SP-49 (cell line): ENCODE results near the gene MED6.

GRCh38 chr14:68889659-68890031 lies 89.5 kb downstream of the ACTN1 start:
- PRO-cap: no peak

- PRO-cap: no peak
These were observed 54.7 kb downstream of the ACTN1 start for GRCh38 chr14:68924224-68924964.

- PRO-cap: no peak
These were observed 1.4 kb downstream of the ACTN1 start for GRCh38 chr14:68977375-68978465.

DNA sequence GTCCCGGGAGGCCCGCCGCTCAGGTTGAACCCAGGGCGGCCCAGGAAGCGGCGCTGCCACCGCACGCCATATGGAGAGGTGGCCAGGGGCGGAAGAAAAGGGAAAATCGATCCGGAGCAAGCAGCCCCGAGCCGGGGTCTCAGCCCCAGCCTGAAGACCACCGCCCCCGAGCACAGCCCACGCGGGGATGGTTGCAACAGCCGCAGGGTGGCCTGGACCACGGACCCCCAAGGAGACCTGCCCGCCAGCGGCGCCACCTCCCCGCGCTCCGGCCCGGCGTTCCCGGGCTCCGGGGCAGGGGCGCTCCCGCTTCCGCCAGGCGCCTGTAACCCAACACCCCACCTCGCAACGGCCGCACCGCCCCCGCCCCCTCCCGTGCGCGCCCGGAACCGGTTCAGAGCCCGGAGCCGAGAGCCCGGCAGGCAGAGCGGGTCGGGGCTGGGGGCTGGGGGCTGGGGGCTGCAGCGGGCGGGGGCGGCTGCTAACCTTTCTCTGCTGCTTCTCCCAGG lies 582 bp downstream of the ACTN1 start:
- PRO-cap: unidirectional peak, plus-strand start at position 69 of the sequence

GRCh38 chr14:69053057-69053335 lies 73.9 kb upstream of the ACTN1 start:
- PRO-cap: no peak

GRCh38 chr14:69153943-69154411 lies 1.1 kb upstream of the DCAF5 start:
- PRO-cap: no peak

- PRO-cap: no peak
These were observed 1.1 kb downstream of the GALNT16 start for GRCh38 chr14:69260769-69261646.

GRCh38 chr14:69316945-69317518 lies 57.1 kb downstream of the GALNT16 start:
- PRO-cap: no peak

- PRO-cap: no peak
These were observed 15.2 kb downstream of the CCDC177 start for GRCh38 chr14:69559417-69560012.

DNA sequence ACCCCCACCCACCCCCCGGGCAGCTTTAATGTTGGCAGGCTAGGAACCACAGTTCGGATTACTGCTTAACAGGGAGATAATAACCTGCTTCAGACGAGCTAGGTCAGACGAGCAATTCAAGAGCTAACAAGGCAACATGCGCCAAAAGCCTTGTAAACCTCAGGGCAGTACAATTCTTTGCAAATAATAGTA lies 426 bp upstream of the SUSD6 start:
- PRO-cap: no peak

DNA sequence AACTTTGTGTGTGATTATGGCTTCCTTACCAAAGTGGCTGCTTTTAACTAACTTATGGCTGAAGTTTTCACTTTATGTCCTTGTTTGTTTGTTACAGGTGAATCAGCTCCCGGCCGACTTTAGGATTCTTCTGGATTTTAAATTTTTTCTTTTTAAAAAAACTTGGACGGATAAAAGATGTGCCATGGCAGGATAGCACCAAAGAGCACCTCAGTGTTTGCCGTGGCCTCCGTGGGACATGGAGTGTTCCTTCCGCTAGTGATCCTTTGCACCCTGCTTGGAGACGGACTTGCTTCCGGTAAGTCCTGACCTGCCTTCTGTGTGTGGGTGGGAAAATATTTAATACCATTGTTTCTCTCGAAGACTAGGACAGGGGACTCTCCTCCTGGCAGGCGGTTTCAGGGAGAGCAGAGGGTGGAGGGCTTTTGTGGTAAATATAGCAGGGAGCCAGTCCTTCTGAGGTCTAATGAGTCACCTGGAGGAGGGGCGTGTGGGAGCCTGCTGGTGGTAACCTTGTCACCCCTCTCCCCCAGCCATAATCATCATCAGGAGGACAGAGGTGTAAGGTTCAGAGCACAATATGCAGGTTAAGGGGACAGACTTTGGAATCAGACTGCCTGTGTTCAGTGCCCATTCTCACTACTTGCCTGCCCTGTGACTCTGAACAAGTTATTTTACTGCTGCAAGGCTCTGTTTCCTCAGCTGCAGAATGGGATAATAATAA lies 47.2 kb downstream of the SUSD6 start:
- PRO-cap: no peak

DNA sequence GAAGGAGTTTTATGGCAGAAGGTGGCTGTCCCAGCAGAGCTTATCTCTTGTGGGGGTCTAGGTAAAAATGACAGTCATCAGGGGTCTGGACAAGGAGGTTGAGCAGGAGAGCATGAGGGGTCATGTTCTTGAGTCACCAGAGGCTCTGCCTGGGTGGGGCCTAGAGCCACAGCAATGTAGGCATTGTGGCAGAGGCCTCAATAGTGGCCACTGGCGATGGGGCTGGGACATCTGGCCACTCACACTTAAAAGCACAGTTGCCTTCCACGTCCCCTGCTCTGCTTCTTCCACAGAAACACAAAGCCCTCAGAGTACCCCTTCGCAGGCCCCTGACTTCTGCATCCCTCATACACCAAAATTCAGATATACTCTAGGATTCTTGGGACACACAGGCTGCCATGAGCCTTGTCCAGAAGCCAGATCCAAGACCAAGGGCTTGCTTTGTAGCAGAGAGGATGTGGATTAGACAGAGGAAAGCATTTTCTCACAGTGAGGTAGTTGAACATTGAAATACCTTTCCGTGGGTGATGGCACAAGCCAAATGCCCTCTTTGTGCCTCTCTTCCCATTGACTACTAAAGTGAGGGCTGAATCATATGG lies 2.2 kb downstream of the SLC10A1 start:
- PRO-cap: no peak

DNA sequence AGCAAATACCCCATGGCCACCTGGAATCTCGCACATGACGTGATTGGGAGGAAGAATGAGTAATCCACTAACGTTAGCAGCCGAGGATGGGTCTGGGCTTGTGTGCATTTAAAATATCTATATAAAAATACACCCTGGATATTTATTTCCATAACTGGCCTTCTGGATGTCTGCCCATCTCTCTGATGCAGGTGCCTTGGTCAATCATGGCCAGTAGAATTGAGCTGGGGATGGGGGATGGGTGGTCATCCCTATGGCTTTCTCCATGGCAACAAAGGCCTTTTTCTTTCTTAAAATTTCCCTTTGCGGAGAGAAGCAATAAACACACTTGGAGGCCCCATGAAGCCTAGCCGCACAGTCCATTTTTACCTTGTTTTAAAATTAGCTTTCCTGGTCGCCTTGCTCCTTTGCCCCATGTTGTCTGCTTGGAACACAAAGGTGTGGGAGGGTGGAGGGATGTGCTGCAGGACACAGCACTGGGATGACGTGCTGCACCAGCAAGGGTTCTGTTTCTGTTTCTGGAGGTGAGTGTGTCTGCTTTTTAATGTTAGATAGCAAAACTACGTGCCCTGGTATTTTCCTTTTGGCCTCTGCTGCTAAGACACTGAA lies 120.3 kb downstream of the SMOC1 start:
- PRO-cap: no peak

GRCh38 chr14:70600102-70601140 lies at the start of gene MED6:
Gene MED6 (minus strand): TSS chr14:70600655.
- PRO-cap: bidirectional peak, plus-strand start at chr14:70600807, minus-strand start at chr14:70600653

- PRO-cap: no peak
These were observed 25.2 kb downstream of the TTC9 start for GRCh38 chr14:70666928-70667264.

DNA sequence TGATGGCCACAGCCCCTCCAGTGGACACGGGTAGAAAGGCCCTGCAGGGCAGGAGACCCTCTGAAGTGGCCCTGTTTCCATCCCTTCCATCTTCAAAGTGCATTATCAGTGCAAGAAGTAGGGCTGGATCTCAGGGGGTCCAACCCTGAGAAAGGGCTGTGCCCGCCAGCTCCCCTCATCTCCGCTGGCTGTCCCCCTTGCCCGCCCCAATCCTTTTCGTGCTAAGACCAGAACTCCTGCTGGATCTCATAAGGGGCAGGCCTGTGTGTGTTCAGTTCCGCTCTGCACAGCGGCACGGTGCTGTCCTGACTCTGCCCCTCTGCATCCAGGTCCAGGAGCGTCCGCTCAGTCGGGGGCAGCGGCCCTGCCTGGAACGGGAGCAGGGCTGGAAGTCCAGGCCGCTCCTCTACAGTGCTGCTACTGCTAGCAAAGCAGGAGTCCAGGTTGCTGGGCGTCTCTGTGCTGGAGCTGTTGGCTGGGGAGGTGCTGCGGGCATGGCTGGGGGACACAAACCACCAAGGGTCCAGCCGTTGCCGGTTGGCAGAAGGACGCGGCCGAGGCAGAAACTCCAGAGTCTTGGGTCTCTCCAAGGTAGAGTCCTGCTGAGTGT lies 79.0 kb downstream of the MAP3K9 start:
- PRO-cap: no peak

GRCh38 chr14:70976745-70977327 lies 69.6 kb downstream of the PCNX1 start:
- PRO-cap: no peak

GRCh38 chr14:70981711-70982064 lies 74.4 kb downstream of the PCNX1 start:
- PRO-cap: no peak

- PRO-cap: no peak
These were observed 92.0 kb downstream of the PCNX1 start for GRCh38 chr14:70999133-70999782.

GRCh38 chr14:71167933-71168520 lies 152.2 kb upstream of the SIPA1L1 start:
- PRO-cap: no peak